Measurements from ENCODE around the genes VPS4B, SERPINB5 and CDH7.

- RAMPAGE, long total RNA = no peak
- RRBS = no CpG with 5 or more reads among the region's 4 CpGs
These were observed 83.5 kb downstream of the RNF152 start for GRCh38 chr18:61809015-61810003.

GRCh38 chr18:61831020-61831562, 61.7 kb downstream of the RNF152 start:
- RAMPAGE, long total RNA = no peak
- RRBS = no CpG with 5 or more reads among the region's 6 CpGs

DNA sequence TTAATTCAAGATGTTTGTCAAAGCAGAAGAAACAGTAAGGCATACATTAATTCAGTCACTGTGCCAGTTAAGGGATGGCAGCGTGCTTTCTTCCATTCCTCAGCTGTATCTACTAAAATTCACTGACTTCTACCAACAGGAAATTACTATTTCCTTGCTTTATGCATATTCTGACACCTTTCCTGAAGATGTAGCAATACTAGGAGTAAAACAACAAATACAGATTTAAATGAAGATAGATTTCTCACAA, 59.9 kb downstream of the RNF152 start:
- RAMPAGE, long total RNA = no peak
- RRBS = no CpG with 5 or more reads among the region's 1 CpG

GRCh38 chr18:61876980-61877645, 15.7 kb downstream of the RNF152 start:
- RAMPAGE, long total RNA = no peak
- RRBS = no CpG with 5 or more reads among the region's 6 CpGs

DNA sequence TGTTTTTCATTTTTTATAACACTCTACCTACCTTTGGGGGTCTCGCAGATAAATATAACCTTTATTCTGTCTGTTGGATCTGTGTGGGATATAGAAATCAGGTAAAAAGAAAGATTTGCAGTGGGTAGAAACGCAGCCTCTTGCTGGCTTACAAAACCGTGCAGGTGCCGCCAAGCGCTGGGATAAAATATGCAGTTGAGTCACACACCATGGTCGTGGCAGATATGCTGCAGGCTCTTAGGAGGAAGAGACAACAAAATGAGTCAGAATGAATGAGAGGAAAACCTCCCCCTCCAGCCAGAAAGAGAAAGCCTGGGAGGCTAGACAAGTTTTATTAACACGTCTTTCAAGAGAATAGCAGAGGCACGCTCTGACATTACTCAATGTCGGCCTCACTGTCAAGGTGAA, 37.2 kb upstream of the ZCCHC2 start:
- RAMPAGE, long total RNA = no peak
- RRBS = no CpG with 5 or more reads among the region's 9 CpGs

DNA sequence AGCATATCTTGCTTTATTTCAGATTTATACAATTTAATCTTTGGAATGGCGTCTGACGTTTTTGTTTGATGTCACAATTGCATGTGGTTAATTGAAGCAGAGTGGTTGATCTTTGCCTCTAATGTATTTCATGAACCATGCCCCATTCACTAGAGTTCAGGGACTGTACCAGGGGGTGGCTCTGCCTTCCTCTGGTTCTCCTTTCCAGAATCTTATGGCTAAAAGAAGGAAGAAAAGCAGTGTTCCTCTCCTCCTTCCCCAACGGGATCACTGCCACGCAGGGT, 24.0 kb upstream of the ZCCHC2 start:
- RAMPAGE, long total RNA = no peak
- RRBS = no CpG with 5 or more reads among the region's 4 CpGs

DNA sequence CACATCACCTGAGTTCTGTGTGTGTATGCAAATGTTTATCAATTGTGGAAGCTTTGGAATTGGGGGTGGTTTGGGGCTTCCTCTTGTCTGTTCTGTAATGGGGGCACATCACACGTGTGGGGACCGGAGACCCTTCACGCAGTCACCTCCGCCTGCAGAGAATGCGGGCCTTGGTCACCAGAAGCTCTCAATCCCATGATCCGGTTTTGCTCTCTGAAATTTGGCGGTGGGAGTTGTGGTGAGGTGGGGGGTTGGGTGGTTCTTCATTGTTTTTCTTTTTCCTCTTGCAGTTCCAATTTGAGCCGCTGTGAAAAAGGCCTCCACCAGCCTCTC, 61.3 kb downstream of the ZCCHC2 start:
- RAMPAGE, long total RNA = no peak
- RRBS = 27% methylated on average over 4 of the region's 8 CpGs

- RAMPAGE, long total RNA = no peak
- RRBS = under 1% methylated on average over 26 of the region's 67 CpGs
These were observed 715 bp downstream of the PHLPP1 start for GRCh38 chr18:62715994-62716517.

- RAMPAGE, long total RNA = no peak
- RRBS = no CpG with 5 or more reads among the region's 5 CpGs
These were observed 158.5 kb downstream of the BCL2 start for GRCh38 chr18:63161008-63161495.

- RAMPAGE, long total RNA = no peak
- RRBS = no CpG with 5 or more reads among the region's 4 CpGs
These were observed 59.6 kb downstream of the BCL2 start for GRCh38 chr18:63259944-63260388.

DNA sequence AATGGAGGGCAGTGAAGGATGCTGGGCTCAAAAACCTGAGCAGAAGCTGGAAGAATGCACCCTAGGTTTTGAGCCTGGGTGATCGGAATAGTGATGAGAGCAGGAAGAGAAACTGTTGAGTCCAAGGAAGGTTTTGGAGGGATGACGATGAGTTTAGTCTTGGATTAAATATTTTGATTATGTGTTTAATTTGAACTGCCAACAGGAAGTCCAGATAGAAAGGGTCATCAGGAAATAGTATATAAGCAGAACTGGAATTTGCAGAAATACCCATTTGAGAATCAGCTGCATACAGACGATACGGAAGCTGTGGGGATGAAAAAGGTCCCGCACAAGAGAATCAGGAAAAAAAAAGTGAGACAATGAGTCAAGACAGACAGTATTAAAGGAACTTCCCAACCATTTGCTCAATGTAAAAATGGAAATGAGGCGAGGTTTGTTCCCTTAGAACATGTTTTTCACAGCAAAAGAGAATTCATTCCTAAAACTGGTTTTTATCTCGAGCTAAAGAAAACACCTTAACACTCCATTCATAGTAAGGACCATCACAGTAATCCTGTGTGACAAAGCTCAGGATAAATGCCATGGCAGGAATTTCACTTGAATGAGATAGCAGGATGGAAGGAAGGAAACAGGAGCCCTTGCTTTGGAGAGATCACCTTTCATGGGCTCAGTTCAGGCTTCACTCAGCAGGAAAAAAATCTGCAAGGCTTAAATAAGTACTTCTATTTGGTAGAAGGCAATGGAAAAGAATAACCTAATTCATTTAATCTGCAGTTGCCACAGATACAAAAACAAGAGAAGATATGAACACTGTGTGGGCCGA, 29.3 kb downstream of the BCL2 start:
- RAMPAGE, long total RNA = no peak
- RRBS = no CpG with 5 or more reads among the region's 8 CpGs

- RAMPAGE, long total RNA = no peak
- RRBS = no CpG with 5 or more reads among the region's 12 CpGs
These were observed 18.1 kb downstream of the BCL2 start for GRCh38 chr18:63301216-63302058.

DNA sequence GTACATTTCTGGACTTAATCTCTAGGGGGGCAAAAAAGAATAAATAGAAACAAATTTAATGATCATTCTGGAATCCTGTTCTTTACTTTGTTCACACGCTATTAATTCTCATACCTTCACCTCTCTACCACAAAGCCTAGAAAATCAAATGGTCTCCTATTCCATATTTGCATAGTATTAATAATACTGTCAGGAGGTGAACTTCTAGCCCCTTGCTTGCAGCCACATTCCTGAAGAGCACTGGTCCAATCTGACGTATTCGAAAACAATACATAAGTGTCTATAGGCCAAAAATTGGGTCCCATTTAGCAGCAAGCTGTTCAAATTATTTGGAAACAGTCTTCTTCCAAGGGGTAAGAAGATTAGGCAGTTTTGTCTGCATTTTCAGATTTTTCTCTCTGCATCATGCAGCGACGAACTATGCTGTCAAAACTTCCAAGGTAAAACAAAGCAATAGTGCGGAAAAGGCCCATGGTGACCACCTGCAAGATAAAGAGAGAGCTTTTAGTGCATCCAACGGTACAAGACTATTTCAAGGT, 11.9 kb upstream of the BCL2 start:
- RAMPAGE, long total RNA = no peak
- RRBS = no CpG with 5 or more reads among the region's 7 CpGs

DNA sequence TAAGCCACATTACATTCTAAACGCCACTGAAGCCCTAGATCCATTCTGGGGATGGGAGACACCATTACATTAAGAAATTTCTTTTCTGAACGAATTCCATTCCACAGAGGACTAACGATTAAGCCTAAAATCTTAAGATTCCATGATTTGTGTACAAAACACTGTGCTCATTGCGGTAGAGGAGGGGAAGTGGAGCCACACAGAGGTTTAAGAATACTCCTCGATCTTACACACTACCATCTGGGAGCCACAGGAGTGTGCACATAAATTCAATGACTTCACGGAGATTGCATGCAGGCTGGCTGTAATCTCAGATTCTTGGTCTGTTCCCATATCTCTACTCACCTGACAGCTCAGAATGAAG, 822 bp downstream of the VPS4B start:
- RAMPAGE, long total RNA = no peak
- RRBS = no CpG with 5 or more reads among the region's 6 CpGs

DNA sequence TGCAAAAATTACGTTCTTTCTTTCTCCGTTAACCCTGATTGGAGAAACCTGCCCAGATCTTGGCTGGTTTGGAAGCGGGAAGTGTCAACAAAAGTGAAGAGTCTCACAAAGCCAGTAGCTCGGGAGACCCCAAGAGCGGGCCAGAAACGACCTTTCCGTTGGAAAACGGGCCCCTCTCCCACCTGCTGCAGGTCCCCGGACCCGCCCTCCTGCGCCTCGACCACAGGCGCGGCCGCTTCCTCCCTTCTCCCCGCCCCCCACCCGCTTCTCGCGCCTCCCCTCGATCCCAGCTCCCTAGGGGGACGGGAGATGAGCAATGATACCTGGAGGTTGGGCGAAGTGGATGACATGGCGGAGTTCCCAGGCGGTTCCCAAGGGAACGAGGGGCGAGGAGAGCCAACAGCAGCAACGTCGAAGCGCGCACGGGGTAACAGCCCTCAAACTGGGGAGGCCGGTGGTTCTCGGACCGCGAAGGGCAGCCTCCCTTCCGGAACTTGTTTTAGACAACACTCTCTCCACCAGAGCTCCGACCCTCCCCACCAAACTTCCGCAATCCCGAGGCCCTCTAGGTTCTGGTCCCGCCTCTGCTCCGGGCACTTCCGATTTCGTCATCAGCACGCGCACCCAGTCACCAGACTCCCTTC, at the start of gene VPS4B:
Gene VPS4B (minus strand): TSS at position 567 of the 644 bp plus-strand sequence.
- RAMPAGE, long total RNA = start-site peak on the minus strand centred at position 529 of the sequence, 90 bp wide, 2,329 and 1,844 reads in 2 replicates
- RRBS = 1% methylated on average over 12 of the region's 45 CpGs

GRCh38 chr18:63476565-63477399, at the start of gene SERPINB5:
Gene SERPINB5, plus strand, starts transcription at chr18:63476958.
- RAMPAGE, long total RNA = no peak
- RRBS = no CpG with 5 or more reads among the region's 29 CpGs

GRCh38 chr18:63683082-63683622, 19.6 kb upstream of the SERPINB11 start:
- RAMPAGE, long total RNA = no peak
- RRBS = no CpG with 5 or more reads among the region's 2 CpGs

DNA sequence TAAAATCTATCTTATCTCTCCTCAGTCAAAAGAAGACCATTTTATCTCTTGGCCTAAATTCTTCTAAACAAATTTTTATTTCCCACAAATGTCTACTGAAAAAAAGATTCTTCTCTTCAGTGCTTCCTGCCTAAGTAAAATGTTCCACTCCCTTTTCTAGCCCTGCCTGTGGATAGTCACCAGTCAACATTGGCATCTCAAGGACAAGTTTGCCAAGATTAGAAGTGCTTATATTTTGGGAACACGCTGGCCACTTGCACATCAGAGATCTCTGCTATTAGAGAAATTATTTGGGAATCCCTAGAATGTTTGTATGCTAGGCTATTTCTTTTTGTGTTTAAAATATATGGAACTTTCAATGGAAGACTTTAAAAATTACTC, 758.2 kb upstream of the CDH7 start:
- RAMPAGE, long total RNA = no peak
- RRBS = no CpG with 5 or more reads among the region's 1 CpG

DNA sequence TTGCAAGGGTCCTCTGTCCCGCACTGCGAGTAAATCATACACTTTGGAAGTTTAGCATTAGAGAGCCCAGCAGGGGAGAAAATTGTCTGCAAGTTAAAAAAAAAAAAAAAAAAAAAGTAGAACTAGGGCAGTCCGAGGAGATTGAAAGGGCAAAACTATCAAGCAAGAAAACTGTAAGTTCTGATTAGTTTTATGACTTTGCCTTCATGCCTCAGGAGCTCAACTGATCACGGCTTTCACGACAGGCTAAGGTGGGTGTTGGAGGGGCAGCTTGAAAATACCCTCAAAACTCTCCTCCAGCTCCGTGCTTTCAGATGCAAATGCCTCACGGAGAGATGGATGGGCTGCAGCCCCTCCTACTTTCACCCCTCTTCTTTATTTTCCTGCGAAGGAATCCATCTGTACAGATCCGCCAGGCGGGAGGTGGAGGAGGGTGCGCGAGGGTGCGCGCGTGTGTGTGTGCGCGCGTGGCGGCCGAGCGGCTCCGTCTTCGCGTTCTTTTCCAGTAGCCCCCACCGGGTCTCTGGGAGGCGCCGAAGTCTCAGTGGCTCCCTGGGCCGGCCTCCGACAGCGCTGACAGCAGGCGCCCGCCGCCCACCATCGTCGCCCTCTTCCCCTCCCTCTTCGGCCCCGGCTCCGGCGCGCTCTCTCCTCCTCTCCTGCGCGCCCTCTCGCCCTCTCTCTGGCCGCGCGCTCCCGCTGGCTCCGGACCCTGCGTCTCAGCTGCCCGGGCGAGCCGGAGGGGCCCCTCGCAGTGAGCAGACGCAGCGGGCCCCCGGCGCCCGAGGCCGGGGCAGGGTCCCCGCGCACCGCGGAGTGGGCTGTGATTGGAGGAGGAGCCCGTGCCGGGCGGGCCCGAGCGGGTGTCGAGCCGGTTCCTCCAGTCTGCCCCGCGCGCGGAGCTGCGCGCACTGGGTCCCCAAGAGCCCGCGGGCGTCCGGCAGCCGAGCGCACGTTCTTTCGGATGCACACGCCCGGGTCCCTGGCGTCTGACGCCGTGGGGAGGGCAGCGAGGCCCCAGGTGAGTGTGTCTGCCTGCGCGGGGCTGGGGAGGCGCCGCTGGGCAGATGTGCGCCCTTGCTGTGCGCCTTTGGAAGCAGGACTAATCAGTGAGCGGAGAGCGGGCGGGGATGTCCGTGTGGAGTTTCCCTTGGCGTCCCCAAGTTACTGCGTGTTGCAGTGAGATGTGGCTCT, at the start of gene CDH7:
Gene CDH7 (plus strand): TSS at position 883 of the 1,194 bp plus-strand sequence.
- RAMPAGE, long total RNA = no peak
- RRBS = 2% methylated on average over 48 of the region's 102 CpGs

- RAMPAGE, long total RNA = no peak
- RRBS = no CpG with 5 or more reads among the region's 5 CpGs
These were observed 79.0 kb upstream of the CDH19 start for GRCh38 chr18:66682681-66683414.